NCI-H460 (cell line): ENCODE data around the genes THOC3 and ARL10.

DNA sequence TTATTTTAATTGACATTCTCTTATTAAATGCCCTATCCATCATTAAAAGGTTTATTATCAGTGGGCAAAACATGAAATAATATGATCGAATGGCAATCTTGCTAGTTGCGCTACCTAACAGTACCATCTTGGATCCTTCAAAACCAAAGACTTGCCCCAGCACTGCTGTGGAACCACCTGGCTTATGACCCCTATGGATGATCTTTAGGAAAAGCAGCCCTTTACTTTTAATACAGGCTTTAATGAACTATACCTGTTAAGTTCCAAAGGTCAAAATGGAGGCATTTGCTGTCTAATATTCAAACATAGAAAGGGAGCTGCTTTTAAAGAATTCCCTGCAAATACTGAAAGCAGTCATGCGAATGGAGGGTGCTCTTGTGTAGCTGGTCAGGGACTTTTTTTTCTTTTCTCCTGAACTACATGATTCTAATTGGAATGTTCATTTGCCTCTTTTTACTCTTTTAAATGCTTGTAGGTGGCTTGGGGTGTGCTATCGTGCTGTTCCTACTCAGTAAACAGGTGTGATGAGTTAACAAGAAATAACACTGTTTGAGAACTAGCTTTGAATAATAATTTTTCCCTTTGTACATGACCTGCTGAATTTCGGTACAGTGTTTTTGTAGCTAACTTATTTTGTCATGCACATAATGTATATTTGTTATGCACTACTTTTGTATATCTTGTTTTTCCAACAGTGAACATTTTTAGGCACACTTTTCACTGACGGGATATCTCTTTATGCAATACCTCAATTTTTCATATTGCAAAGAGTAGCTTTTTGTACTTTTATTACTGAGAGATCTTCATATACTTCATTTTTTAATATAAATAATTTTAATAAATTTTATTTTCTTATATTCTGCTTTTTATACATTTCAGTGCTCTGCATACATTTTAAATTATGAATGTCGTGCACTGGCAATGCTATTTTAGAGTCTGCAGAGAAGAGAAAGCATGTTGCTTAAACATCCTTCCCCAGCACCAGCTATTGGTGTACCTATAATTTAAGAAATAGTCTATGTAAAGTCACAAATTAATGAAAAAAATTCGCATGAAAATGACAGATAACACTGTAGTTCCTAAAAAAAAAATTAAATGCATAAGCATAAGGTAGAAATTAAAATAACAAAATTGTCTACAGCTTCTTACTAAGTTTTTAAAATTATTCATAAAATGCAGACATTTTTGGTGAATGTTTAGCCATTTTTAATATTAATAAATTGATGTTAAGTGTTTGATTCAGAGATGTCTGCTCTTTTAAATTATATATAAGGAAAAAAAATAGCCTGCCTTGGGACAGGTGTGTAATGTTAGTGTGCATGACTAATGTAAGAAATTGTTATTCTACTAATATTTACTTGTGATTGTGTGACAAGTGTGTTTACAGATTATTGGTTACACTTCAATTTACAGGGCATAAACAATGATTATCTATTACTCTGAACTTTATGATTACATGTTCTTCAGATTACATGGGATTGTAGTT, 30.8 kb upstream of the C5orf47 start:
RAMPAGE:
- cytosol, long total RNA = no peak
- long total RNA = no peak
- nucleus, long total RNA = no peak

RAMPAGE:
- cytosol, long total RNA = no peak
- long total RNA = no peak
- nucleus, long total RNA = no peak
Measured at GRCh38 chr5:173963735-173964578, 25.0 kb upstream of the C5orf47 start.

RAMPAGE:
- cytosol, long total RNA = no peak
- long total RNA = no peak
- nucleus, long total RNA = no peak
Measured at GRCh38 chr5:174167074-174167278, 121.5 kb downstream of the NSG2 start.

DNA sequence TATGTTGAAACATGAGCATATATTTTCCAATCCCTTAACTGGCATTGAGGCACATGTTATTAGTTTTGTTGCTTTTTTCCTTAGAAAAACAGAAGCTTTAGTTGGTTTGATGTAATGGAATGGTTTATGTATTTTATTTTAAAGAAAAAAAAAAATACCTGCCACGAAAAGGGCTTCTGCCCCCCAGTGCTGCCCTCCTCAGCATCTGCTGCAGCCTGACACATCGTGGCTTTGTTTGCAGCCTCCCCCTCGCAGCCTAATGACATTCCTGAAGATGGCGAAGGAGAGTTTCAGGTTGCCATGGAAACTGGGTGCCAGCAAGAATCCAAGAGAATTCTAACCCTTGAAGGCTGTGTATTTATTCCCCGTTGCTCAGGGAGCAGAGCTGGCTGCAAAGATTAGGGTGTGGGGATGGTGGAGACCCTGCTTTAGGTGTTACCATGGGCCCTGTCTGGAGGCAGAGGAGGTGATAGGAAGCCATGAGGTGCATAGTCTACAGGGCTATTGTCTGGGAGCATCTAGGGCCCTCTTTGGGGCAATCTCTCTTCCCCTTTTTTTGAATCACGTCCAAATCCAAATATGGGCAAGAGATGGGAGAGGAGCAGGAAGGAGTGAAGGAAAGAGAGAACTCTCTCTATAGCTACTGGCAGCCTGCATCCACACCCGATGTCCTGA, 126.7 kb downstream of the NSG2 start:
RAMPAGE:
- cytosol, long total RNA = no peak
- long total RNA = no peak
- nucleus, long total RNA = no peak

DNA sequence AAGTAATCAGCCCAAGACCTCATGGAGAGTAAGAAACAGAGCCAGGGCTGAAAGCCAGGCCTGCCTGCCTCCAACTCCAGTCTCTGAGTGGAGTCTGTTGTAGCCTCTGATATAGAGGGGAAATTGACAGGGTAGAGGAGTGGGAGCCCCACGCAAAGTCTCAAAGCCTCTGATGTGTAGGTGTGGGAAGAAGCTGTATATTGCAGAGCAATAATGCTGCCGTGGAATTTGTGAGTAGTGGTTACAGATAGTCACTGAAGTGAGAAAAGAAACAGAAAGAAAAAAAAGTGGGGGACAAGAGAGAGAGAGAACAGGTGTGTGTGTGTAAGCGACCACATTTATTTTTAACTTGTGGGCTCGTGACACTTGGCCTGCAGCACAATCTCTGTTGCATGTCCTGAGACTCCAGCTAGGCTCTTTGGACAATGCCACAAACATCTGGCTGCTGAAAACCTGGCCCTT, 227.8 kb downstream of the NSG2 start:
RAMPAGE:
- cytosol, long total RNA = no peak
- long total RNA = no peak
- nucleus, long total RNA = no peak

DNA sequence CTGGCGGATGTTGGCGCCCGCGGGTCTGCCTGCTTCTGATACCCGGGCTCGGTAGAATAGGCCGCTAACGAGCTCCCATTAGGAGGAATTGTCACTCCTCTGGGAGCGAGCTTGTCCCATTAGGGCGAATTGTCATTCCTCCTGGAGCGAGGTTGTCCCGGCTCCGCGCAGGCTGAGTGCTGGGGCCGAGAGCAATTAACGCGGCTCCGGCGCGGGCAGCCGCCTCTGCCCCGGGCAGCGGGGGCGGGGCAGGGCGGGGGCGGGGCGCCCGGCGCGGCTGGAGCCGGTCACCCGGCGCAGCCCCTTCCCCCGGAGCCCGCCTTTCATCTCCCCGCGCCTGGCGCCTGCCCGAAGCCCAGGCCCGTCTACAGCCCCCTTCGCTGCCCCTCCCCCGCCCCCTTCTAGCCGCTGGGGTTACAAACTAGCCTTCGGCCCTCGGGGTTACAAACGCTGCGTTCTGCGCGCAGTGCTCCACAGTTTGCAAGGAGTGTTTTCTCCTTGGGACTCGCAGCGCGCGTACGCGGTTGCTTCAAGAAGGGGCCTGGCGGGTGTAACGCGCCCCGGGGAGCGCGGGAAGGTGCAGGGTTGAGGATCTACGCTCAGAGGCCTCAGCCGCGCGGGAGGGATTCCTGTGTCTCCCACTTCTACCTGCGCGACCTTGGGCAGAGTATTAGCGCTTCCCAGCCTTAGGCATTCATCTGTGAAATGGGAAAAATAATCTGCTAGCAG, 3.4 kb upstream of the MSX2 start:
RAMPAGE:
- cytosol, long total RNA = no peak
- long total RNA = no peak
- nucleus, long total RNA = no peak

DNA sequence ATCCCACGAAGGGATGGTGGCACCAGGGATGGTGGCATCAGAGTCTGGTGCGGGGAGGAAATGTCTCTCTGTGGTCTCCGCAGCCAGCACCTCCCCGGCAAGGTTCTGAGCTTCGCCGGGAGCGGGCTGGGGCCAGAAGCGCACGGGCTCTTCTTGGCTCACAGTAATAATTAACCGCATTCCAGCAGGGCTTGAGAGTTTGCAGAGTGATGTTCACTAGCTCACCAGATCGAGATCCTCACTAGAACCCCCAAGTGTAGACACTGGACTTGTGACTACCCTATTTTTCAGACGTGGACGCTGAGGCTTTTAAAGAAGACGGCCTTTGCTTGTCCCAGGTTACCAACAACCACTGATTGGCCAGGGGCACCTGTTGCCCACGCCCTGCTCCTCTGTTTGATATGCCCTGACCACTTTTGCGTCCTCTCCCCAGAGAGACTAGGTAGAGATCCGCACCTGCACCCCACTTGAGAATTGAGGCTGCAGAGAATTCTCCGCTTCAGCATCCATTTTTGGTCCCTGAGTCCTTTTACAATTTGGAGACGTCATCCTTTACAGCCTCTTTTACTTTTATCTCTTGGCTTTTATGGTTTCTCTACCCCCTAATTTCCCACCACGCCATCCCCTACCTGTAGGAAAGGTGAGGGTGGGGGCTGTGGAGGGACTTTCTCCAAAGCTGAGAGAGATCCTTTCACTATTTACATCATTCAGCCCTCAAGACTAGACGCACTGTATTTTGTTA, 1.4 kb downstream of the MSX2 start:
RAMPAGE:
- cytosol, long total RNA = no peak
- long total RNA = no peak
- nucleus, long total RNA = no peak

GRCh38 chr5:175695360-175695811, 37.5 kb downstream of the HRH2 start:
RAMPAGE:
- cytosol, long total RNA = no peak
- long total RNA = no peak
- nucleus, long total RNA = no peak

GRCh38 chr5:175746716-175747224, 88.9 kb downstream of the HRH2 start:
RAMPAGE:
- cytosol, long total RNA = no peak
- long total RNA = no peak
- nucleus, long total RNA = no peak

DNA sequence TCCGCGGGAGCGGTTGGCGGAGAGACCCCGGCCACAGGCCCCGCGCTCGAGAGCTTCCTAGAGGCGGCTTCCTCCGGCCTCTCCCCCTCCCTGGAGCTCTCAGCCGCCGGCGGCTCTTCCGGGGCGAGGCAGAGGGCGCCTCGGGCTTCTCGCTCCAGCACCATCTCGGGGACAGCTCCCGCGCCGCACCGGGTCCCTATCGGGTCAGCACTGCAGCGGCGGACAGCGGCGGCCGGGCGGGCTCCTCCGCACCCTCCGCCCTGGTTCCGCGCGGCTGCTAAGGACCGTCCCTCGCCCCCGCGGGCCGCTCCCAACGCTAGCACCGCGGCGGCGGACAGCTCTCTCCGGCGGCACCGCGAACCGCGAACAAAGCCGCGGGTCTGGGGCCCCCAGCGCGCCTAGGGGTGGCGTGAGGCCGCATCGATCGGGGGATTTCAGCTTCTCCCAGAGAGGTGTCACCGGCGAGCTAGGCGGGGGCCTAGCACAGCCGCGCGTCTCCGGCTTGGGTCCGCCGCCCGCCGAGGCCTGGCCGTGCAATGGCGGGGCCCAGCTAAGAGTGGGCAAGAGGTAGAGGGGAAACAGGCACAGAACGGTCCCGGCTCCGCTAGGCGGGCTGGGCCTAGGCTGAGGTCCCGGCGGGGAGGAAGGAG, 74.4 kb upstream of the CPLX2 start:
RAMPAGE:
- cytosol, long total RNA = no peak
- long total RNA = no peak
- nucleus, long total RNA = no peak

DNA sequence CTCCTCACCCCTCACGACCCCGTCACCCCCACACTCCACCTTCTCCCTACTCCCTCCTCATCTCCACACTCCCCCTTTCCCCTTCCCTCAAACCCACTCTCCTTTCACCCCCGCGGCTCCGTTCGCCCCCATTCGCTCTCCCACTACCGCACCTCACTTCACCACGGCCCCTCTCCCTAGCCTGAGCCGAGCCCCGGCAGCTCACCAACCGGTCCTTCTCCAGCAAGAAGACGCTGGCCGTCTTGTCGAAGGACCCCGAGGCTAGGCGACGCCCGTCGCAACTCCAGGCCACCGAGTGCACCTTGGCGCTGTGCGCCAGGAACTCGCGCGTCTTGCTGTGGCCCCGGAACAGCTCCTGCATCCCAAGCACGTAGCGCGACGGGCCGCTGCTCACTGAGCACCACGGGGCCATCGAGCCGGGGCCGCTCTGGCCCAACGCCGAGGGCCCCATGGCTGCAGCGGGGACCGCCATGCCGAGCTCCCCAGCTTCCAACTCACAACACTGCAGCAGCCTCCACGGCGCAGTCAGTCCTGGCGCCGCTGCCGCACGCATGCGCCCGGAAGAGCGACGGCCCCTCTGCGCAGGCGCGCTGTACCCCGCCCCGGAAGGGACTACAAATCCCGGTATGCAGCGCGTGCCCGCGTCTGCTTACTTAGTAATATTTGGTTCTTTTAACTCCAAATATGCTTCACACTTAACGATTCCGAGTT, at the start of gene THOC3:
Gene THOC3, minus strand, starts transcription at position 579 of the 711 bp plus-strand sequence.
RAMPAGE:
- cytosol, long total RNA = start-site peak on the minus strand centred at position 521 of the sequence, 61 bp wide, 266 and 184 reads in 2 replicates
- long total RNA = start-site peak on the minus strand centred at position 495 of the sequence, 23 bp wide, 65 and 47 reads in 2 replicates
- nucleus, long total RNA = no peak

DNA sequence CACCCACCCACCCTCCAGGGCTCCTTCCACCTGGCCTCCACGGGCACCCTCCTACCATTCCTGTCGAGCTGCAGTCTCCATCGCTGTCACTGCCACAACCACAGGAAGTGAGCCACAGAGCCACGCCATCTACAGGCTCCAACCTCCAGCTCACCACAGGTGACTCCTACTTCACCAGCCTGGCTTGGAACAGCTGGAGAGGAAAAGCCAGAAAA, 66.3 kb upstream of the THOC3 start:
RAMPAGE:
- cytosol, long total RNA = no peak
- long total RNA = no peak
- nucleus, long total RNA = no peak

DNA sequence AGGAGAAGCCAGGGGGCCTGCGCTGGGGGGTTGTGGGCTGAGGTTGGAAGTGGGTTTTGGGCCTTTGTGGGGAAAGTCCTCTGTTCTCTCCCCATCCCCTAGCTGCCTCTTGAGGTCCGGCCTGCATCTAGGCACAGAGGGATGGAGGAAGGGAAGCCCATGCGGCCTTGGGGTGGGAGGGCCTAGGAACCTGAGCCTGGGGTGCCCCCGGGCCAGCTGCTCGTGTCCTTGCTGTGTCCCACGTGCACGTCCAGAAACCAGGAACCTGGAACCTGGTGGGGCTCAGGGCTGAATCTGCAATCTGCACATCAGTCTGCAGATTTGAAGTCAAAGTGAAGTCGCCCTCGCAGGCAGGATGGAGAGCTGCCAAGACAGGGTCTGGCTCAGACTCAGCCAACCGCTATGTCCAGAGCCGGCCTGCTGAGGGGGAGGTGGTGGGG, 103.8 kb upstream of the SIMC1 start:
RAMPAGE:
- cytosol, long total RNA = no peak
- long total RNA = no peak
- nucleus, long total RNA = no peak

DNA sequence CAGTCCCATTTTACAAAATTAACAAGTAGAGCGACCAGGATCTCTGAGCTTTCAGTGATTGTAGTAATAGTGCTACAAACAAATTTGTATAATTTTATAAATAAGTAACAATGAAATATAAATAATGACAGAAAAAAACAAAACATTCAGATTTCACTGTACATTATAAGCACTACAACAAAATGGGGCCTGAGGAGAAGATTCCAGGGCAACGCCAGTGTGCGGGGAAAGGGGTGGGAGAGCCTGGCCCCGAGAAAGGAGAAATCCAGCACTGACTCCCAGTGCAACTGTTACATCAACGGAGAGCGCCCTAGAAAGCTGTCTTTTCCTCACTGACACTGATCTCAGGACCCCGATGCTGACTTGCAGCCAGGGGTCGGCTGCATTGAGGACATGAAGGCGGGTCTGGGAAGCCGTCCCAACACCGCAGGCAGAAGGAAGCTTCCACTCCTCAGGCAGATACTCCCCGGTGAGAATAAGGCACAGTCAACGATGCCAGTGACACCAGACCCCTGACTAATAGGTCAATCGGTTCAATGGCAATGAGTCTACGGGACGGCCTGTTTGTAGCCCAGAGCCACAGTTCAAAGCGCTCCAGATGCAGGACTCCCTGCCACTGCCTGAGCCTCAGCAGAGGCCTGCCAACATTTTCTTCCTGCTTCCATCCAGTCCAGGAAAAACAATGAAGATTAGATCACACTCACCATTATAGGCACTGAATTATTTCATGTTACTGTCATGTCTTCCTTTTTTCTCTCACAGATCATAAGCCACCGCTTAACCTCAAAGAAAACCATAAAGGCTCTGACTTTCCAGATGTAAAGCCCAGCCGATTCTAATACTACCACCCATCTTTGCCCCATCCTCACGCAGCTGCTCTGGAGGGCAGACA, 84.6 kb upstream of the SIMC1 start:
RAMPAGE:
- cytosol, long total RNA = no peak
- long total RNA = no peak
- nucleus, long total RNA = no peak

GRCh38 chr5:176365170-176366202, at the start of gene ARL10:
Gene ARL10 (plus strand): TSS chr5:176365487.
RAMPAGE:
- cytosol, long total RNA = no peak
- long total RNA = no peak
- nucleus, long total RNA = no peak

DNA sequence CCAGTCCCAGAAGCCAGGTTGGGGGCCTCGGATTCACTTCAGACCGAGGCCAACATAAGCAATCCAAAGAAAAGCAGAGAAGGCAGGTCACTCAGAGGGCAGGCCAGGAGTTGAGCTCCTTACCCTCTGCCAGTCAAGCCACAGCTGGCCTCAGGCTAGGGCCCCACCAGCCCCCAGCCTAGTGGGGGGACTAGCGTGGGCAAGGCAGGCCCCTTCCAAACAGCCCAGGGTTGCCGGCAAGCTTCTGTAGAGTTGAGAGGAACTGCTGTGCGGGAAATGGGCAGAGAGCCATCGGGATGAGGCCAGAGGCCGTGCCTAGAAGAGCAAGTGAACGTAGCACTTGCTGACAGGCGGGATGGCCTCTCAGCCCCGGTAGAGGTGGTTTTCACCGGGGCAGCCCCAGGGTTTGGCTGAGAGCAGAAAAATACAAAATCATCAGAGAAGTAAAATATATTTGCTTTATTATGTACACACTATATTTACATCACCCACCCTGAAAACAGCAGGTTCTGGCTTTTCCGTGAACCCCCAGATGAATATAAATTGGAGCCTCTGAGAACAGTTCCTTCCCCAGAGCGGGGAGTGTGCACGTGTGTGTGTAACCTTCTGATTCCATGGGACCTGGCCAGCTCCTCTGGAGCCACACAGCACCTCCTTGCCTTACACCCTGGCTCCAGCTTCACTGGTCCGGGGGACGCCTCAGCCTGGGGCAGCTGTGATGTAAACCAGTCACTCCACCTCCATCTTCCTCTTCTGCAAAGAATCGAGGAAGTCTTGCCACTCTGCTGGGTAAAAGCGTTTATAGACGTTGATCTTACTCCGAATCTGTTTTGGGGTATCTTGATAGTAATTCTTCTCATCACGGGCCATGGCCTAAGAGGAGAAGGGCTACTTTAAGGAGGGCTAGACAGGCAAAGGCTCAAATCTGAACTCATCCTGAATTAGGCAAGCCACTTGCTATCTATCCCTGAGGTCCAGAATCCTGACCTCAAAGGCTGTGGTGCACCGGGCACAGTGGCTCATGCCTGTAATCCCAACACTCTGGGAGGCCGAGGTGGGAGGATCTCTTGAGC, 4.6 kb downstream of the NOP16 start:
RAMPAGE:
- cytosol, long total RNA = no peak
- long total RNA = no peak
- nucleus, long total RNA = no peak

RAMPAGE:
- cytosol, long total RNA = no peak
- long total RNA = no peak
- nucleus, long total RNA = no peak
Measured at GRCh38 chr5:176396113-176396841, 7.7 kb downstream of the HIGD2A start.

DNA sequence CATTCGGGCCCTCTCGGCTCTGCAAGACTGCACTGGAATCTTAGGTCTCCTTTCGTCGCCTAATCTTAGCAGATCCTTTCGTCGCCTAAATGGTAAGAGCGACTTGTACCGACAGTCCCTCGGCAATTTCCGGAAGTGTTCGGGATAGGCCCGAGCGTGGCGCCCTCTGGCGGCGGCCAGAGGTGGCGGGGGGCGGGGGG, 207 bp upstream of the FAF2 start:
RAMPAGE:
- cytosol, long total RNA = no peak
- long total RNA = no peak
- nucleus, long total RNA = no peak

RAMPAGE:
- cytosol, long total RNA = no peak
- long total RNA = no peak
- nucleus, long total RNA = no peak
Measured at GRCh38 chr5:176538302-176538587, 1.0 kb upstream of the RNF44 start.

RAMPAGE:
- cytosol, long total RNA = no peak
- long total RNA = no peak
- nucleus, long total RNA = no peak
Measured at GRCh38 chr5:176549705-176550384, 703 bp downstream of the CDHR2 start.